Measurements from ENCODE around the gene YAE1.

GRCh38 chr7:35339641-35339840 lies 85.6 kb upstream of the TBX20 start:
- PRO-cap, result no peak
- RAMPAGE, long total RNA, 2 experiments, result no peak in any of the 2 experiments

- PRO-cap, result no peak
- RAMPAGE, long total RNA, 2 experiments, result no peak in any of the 2 experiments
Measured at GRCh38 chr7:35624710-35625232, 70.2 kb downstream of the HERPUD2 start.

- PRO-cap, result no peak
- RAMPAGE, long total RNA, 2 experiments, result no peak in any of the 2 experiments
Measured at GRCh38 chr7:35716199-35716897, 21.4 kb upstream of the HERPUD2 start.

GRCh38 chr7:35728689-35729004 lies 33.7 kb upstream of the HERPUD2 start:
- PRO-cap, result no peak
- RAMPAGE, long total RNA, 2 experiments, result no peak in any of the 2 experiments

- PRO-cap, result no peak
- RAMPAGE, long total RNA, 2 experiments, result no peak in any of the 2 experiments
Measured at GRCh38 chr7:36045428-36045676, 107.7 kb upstream of the EEPD1 start.

DNA sequence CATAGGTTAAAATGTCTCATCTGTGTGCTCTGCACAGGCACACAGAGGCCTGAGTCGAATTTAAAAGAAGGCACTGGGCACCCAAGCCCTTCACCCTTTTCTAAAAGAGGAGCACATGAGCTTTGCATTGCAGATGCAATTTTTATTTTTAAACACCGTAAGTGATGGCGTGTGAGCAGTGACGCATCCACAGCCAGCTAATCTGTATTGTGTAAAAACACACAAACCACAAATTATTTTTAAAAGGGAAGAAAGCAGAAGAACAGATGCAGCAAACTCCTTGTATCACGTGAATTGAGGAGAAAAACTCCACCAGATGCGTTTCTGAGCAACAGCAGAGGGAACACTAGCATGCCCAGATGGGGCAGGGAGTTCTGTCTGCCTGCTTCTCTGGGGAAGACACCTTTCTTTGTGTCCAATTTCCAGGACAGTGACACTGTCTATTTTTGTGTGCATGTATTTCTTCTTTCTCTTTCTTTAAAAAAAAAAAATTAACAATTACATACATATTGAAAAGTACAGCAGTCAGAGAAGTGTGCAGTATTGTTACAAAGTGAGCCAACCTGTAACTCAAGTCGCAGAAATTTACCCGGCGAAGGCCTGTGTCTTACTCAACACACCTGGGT lies 39.1 kb downstream of the EEPD1 start:
- PRO-cap, result no peak
- RAMPAGE, long total RNA, 2 experiments, result no peak in any of the 2 experiments

- PRO-cap, result no peak
- RAMPAGE, long total RNA, 2 experiments, result no peak in any of the 2 experiments
Measured at GRCh38 chr7:36209074-36210126, 56.3 kb downstream of the EEPD1 start.

DNA sequence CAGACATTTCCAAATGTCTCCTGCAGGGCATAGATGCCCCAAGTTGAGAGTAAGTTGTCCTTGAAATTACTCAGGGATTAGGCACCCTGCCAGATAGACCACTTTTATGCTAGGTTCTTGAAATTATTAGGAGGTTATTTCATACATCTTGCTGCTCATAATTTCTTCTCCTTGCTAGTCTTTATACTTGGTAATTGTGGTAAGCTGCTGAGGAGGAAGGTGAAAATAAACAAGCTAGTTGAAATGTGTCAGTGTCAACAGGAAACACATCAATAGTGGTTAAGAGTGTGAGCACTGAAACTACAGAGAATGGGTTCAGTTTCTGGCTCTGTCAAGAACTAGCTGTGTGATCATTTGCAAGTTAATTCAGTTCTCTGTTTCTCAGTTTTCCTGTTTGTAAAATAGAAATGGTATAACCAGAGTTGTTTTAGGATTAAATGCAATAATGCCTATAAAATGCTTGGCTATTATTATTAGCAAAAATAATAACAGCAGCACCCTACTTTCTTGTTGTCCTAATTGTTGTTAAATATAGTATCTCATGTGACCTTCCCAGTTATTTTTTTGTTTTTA lies 63.8 kb upstream of the AOAH start:
- PRO-cap, result no peak
- RAMPAGE, long total RNA, 2 experiments, result no peak in any of the 2 experiments

GRCh38 chr7:37210964-37211604 lies 237.6 kb downstream of the ELMO1 start:
- PRO-cap, result unidirectional peak, plus-strand start at chr7:37211318
- RAMPAGE, long total RNA, 2 experiments, result no peak in any of the 2 experiments

DNA sequence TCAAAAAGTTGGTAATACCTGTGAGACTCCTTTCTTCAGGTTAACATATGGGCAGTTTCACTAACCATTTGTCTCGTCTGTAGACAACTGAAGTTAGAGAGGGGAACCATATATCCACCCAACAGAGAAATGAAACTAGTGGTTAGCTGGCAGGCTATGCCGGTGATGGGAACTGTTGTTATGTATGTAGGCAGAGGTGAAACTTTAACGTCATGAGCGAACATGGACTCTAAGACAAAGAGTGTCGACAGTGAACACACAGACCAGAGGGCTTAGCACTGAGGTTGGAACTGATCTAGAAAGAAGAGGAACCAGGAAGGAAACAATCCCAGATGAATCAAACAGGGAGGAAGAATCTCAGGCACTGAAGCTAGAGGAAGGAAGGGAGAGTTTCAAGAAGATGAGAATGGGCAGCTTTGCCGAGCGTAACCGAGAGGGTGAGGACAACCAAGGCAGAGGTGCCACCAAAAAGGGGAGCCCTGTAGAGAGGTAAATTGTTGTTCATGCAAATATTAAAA lies 112.3 kb downstream of the ELMO1 start:
- PRO-cap, result no peak
- RAMPAGE, long total RNA, 2 experiments, result no peak in any of the 2 experiments

- PRO-cap, result no peak
- RAMPAGE, long total RNA, 2 experiments, result no peak in any of the 2 experiments
Measured at GRCh38 chr7:37416913-37417546, 31.6 kb downstream of the ELMO1 start.

GRCh38 chr7:37438794-37439405 lies 9.8 kb downstream of the ELMO1 start:
- PRO-cap, result no peak
- RAMPAGE, long total RNA, 2 experiments, result no peak in any of the 2 experiments

DNA sequence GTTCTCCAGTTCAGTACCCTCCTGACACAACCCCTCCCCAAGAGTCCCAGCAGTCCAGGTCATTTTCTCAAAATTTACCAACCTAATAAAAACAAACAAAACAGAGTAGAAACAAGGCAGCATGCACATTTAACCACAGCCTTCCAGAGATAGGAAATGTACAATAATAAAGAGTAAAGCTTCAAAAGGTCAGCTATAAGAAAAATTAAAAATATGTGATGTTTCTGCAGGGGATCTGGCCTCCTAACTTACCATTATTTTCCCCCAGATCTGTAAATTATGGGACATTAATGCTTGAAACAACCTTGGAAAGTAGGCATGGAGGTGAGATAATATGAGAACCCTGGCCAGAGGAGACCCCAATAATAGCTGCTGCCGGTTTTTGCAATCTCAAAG lies 1.9 kb downstream of the ELMO1 start:
- PRO-cap, result no peak
- RAMPAGE, long total RNA, 2 experiments, result no peak in any of the 2 experiments

DNA sequence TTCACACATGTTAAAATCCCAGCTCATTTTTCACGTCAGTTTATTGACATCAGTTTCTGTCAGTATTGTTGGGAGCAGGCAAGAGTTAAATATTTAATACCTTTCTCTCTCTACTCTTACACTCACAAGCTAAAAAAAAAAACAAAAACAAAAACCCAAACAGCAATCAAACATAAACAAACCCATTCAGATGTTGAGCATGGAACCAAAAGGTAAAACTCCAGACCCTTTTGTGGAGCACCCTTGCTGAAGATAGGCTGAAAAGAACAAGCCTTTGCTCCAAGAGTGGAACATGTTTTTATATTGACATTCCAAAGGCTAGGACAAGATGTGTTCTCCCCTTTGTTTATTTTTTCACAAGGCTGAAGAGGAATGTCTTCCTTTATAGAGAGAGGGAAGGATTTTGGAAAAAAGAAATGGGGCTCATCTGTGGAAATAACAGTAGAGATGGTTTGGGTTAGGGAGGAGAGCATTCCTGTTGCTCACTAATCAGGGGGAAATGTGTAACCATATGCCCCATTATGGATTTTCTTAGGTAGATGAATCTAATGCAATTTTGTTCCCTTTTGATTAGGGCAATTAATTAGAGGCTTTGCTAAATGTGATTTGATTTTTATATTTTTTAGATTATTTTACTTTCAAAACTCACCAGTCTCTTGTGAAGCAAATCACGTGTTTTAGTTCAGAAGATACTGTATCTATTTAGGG lies 87.2 kb upstream of the ELMO1 start:
- PRO-cap, result no peak
- RAMPAGE, long total RNA, 2 experiments, result no peak in any of the 2 experiments

DNA sequence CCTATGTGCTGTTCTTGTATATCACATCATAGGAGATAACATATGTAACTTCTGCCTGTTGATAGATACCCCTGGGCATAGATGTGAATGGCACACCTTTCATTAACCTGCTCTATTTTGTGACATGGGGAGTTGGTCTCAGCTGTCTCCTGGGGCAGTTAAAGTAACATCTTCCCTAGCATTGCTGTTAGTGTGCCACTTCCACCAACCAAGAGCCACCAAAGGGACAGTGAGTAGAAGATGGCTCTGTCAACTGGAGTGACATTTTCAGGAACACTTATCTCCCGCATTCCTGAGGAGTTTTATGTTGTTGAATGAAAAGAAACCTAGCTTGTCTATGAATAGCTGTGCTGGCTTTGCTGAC lies 7.3 kb downstream of the STARD3NL start:
- PRO-cap, result no peak
- RAMPAGE, long total RNA, 2 experiments, result no peak in any of the 2 experiments

DNA sequence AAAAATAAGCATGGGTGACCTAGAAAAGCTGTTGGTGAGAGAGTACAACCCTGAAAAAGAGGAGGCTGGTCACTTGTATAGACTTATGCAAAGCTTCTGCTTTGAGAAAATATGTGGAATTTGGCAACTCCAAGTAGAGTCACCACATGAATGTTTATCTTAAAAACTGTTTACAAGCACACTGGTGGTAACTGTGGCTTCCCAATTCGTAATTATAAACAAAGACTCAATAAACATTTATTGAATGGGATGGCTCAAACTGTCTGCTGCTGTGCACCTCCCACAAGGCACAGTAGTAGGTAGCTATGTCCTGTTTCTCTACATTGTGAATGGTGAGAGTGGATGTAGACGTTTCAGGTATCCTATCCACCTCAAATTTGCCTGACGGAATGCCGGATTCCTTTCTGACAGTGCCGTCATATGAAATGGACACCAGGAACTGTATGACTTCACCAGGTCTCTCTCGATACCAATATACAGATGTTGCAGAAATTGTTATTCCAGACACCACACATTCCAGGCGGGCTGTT lies 138.8 kb downstream of the STARD3NL start:
- PRO-cap, result no peak
- RAMPAGE, long total RNA, 2 experiments, result no peak in any of the 2 experiments

- PRO-cap, result no peak
- RAMPAGE, long total RNA, 2 experiments, result no peak in any of the 2 experiments
Measured at GRCh38 chr7:38318557-38319454, 140.8 kb downstream of the STARD3NL start.

DNA sequence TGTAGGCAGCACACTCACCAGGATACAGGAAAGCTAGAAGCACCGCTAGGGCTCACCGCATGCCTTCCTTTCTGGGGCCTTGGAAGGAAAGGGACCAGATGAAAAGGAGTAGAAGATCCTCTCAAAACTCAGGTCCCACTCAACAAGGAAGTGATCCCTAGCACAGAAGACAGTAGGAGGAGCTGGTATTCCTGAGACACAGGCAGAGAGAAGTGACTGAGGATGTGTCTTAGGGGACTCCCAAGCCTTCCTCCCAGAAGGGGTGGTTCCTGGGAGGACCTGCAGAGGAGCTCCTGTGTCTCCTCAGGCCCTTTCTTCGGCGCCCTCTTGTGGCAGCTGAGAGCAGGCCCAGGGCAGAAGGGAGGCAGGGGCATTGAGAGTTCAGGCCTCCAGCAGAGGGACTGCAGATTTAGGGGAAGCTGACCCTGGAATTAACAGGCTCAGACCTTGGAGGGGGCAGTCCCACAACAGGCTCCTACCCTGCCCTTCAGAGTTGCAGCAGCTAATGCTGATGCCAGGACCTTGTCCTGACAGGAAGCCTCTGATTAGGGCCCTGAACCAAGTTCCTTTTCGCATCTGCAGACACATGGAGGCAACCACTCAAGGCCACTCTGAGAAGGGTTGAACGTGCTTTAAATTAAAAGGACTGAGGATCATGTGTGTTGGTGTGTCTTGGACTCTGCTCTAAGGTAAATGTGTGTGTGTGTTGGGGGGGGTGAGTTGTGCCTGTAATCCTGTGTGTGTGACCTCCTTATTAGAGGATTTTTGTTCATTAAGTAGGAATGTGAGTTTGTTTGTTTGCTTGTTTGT lies 167.6 kb downstream of the STARD3NL start:
- PRO-cap, result no peak
- RAMPAGE, long total RNA, 2 experiments, result no peak in any of the 2 experiments

- PRO-cap, result no peak
- RAMPAGE, long total RNA, 2 experiments, result no peak in any of the 2 experiments
Measured at GRCh38 chr7:38831100-38831684, 77.8 kb downstream of the VPS41 start.

GRCh38 chr7:39565971-39567172 lies at the start of gene YAE1:
Gene YAE1 (plus strand): TSS chr7:39566404.
- PRO-cap, result bidirectional peak, plus-strand start at chr7:39566410, minus-strand start at chr7:39566349
- RAMPAGE, long total RNA, 2 experiments, result start-site peak on the plus strand in 2 of 2 experiments, at chr7:39566385-39566412 at its widest, 53 to 74 reads per replicate

Data from lower leg skin (tissue), 2 donors.